Skeletal muscle satellite cell (primary cell): ENCODE data around the genes EXO1 and ADSS2.

DNA sequence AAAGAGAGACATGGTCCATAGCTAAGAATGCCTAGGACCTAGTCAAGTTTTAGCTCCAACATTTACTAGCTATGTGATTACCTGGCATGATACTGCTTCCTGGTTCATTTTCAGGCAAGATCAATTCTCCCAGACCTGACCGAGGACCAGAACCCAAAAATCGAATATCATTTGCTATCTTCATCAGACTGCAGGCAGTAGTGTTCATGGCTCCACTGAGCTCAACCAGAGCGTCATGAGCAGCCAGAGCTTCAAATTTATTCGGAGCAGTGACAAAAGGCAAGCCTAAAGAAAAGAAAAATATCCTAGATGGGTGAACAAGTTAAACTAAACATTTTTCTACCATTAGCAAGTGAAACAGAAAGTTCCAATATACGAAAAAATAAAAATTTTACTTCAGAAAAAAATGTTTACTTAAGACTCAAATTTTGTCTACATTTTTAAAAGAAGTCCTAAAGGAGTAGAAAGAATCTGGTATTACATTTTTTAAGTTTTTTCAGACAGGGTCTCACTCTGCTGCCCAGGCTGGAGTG is 15.5 kb downstream of the FH start:
- CAGE, long polyA plus RNA: no peak

- CAGE, long polyA plus RNA: no peak
Measured at GRCh38 chr1:241518547-241519387, 788 bp downstream of the FH start.

- CAGE, long polyA plus RNA: no peak
Measured at GRCh38 chr1:241524889-241525367, 5.4 kb upstream of the FH start.

DNA sequence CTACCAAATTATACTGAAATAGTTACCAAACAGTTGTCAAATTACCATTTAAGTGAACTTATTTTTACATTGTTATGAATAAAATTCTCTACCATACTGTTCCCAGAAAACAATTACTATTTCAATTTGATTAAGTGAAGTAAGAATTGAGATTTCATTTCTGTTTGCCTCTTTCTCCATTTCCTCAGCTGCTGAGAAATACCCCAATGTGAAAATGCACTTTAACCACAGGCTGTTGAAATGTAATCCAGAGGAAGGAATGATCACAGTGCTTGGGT is 28.2 kb downstream of the KMO start:
- CAGE, long polyA plus RNA: no peak

- CAGE, long polyA plus RNA: no peak
Measured at GRCh38 chr1:241591309-241591823, 48.8 kb downstream of the CHML start.

DNA sequence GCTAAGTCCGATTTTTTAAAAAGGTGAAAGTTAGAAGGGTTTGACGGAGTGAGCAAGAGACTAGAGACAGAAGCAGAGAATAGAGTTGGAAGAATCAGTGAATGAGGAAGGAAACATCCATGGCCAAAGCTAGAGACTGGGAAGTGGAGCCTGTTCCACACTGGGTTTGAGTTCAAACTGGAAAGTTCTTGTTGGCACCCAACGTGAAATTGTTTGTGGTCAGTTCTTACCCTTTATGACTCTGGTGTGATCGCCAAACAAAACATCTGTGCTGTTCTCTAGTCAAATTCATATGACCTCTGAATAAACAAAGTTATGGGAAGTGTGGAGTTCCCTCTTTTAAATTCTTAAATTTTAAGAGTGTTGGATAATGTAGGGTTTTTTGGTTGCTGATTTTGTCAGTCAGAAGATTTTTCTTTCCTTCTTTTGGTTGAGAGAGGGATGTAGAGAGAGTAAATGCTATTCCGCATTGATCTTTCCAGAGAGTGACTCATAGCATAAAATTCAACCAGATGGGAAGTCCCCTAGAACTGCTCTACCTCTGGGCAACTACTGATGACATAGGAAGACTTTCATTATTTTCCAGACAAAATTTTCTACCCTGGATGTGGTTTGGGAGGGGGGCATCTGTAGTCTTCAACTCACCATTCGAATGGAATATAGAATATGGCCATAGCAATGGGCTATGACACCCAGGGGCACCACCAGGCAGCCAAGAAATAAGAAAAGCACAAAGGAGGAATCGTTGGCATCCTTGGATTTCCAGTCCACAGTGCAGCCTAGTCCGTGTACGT is 36.4 kb downstream of the CHML start:
- CAGE, long polyA plus RNA: no peak

- CAGE, long polyA plus RNA: no peak
Measured at GRCh38 chr1:241610052-241610511, 30.1 kb downstream of the CHML start.

- CAGE, long polyA plus RNA: start-site peak on the plus strand at chr1:241848196-241848228, 61 and 25 reads in 2 replicates
Measured at GRCh38 chr1:241847687-241848434, at the start of gene EXO1. Gene EXO1, plus strand, starts transcription at chr1:241848204.

DNA sequence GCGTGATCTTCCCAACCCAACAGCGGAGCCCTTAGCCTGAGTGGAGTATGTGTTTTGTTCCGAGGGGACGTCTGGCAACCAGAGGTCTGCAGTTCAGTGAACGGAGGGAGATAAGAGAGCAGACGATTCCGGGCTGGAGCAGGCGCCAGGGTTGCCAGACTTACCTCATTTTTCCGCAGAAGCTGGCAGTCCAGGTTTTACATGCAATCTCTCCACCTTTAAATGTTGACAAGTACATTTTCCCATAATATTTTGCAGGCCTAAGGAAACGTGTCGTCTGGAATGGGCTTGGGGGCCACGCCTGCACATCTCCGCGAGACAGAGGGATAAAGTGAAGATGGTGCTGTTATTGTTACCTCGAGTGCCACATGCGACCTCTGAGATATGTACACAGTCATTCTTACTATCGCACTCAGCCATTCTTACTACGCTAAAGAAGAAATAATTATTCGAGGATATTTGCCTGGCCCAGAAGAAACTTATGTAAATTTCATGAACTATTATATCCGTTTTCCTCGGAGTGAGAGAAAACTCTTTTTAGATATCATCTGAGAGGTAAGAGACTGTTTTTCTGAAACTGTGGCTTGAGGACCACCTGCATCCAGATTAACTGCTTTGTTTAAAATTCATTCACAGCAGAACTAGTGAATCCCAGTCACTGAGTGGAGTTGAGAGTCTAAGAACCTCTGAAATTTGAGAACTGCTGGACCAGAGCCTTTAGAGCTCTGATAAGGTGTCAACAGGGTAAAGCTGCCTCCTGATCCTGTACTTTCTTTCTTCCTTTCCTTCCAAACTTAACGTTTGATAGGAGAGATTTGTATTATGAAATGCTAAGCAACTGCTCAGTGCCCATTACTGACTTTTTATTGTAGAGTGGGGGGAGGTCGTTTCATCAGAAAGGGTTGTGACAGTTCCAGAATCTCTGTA is 732 bp downstream of the EXO1 start:
- CAGE, long polyA plus RNA: no peak

- CAGE, long polyA plus RNA: no peak
Measured at GRCh38 chr1:243246751-243247262, 8.3 kb downstream of the CEP170 start.

GRCh38 chr1:243330475-243331144 is 74.8 kb downstream of the SDCCAG8 start:
- CAGE, long polyA plus RNA: no peak

DNA sequence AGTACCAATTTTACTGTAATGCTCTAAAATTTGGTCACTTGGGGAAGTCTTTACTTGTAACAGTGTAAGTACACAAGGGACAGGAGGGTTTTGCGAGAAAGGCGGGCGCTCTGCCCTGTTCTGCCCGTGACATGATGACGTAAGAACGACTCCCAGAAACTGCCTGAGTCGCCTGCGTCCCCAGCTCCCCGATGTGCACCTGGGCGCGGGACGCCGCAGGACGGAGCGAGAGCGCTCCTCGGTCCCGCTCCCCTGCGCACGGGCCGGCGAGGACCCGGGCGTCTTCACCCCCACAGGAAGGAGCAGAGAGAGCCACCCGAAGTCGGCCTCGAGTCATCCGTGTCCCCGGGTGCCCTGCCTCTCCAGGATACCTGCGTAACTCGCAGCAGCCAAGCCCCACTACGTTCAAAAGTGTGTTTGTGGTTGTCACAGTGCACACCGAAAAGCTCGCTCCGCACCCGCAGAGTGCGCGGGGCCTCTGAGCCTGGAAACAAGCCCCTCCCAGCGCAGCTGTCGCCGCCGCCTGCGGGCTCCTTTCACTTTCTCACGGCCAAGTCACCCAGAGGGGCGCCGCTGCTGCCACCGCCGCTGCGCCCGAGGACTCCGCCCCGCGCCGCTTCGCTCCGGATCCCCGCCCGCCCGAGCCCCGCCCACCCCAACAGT is 3.3 kb upstream of the ZBTB18 start:
- CAGE, long polyA plus RNA: no peak

- CAGE, long polyA plus RNA: no peak
Measured at GRCh38 chr1:244048303-244049104, 2.6 kb upstream of the ZBTB18 start.

- CAGE, long polyA plus RNA: no peak
Measured at GRCh38 chr1:244089694-244090199, 38.7 kb downstream of the ZBTB18 start.

GRCh38 chr1:244234339-244234845 is 118.0 kb upstream of the C1orf100 start:
- CAGE, long polyA plus RNA: no peak

DNA sequence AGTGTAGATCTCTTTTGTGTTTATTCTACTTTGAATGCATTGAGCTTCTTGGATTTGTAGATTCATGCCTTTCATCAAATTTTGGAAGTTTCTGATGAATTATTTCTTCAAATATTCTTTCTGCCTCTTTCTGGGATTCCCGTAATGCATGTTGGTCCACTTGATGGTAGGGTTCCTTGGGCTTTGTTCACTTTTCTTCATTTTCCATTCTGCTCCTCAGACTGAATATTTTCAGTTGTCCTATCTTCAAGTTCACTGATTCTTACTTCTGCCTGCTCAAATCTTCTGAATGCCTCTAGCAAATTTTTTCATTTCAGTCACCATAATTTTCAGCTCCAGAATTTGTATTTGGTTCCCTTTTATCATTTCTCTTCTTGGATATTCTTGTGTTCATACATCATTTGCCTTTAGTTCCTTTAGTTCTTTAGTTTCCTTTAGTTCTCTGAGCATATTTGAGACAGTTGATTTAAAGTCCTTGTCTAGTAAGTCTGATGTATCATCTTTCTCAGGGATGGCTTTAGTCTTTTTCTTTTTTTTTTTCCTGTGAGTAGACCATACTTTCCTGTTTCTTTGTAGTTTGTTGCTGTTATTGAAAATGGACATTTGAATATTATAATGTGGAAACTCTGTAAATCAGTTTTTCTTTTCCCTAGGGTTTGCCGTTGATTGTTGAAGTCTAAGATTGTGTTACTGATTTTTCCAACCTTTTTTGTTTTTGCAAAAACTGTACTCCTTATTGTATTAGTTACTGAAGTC is 48.8 kb downstream of the C1orf100 start:
- CAGE, long polyA plus RNA: no peak

DNA sequence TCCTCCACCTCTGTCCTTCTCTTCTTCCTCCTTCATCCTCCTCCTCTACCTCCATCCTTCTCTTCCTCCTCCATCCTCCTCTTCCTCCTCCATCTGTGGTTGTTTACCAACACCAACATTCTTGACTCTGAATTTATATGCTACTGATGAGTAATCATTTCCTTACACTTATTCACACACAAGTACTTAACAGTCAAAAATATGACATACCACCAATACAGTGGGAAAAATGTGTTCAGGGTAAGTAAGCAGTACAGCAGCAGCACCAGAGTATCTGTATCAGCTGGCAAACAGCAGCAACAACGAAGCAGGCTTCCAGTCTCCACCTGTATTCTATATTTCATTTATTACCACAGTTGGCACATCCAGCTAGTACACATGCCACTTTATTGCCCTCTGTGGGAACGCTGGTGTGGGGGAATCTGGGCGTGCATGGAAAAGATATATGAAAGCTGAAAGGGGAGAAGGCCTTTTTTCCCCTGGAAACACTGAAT is 16.1 kb downstream of the ADSS2 start:
- CAGE, long polyA plus RNA: no peak

GRCh38 chr1:244451613-244452682 is at the start of gene ADSS2:
Gene ADSS2, minus strand, starts transcription at chr1:244451909.
- CAGE, long polyA plus RNA: no peak

- CAGE, long polyA plus RNA: no peak
Measured at GRCh38 chr1:244652555-244652813, 442 bp upstream of the DESI2 start.

DNA sequence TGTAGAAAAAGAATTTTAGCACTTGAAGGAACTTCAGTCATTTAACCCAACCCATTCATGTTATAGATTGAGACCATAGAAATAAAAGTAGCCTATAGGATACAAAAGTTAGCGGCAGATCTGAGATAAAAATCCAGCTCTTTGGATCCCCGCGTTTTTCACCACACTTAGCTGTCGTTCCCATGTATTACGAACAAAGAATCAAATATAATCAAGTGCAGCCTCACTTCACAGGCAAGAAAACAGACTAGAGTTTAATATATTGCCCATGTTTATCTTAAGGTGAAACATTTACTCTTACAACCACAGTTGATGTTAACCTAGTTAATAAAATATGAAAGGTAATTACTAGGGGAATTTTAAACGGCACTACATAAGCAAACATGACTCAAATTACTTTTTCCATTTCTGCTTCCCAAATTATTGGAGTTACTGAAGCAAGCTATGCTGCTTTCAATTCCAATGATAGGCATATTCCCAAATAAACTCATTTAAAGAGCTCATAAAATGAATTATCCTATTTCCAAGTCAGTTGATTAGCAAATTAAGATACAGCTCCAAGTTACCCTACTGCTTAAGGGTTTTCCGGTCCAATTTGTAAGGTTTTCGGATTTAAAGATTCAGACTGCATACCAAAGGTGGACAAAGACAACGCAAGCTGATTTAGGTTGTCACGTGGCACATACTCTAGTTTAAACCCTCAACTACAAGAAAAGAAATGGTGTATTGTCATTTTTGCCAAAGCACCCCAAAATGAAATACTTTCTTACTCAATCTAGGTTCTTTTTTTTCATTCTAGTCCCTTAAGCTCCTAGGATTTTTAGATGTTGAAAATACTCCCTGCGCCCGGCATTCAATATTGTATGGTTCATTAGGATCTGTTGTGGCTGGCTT is 5.9 kb downstream of the COX20 start:
- CAGE, long polyA plus RNA: no peak